Brain (tissue), 1 donor: ENCODE data around the gene TUBB2B.

- RRBS: no CpG with 5 or more reads among the region's 23 CpGs
These were observed 18.1 kb downstream of the WRNIP1 start for GRCh38 chr6:2783077-2783849.

- RRBS: no CpG with 5 or more reads among the region's 6 CpGs
These were observed 25.3 kb downstream of the WRNIP1 start for GRCh38 chr6:2790374-2791055.

- RRBS: no CpG with 5 or more reads among the region's 8 CpGs
These were observed 2.4 kb downstream of the SERPINB1 start for GRCh38 chr6:2839111-2839887.

- RRBS: no CpG with 5 or more reads among the region's 14 CpGs
These were observed 1.5 kb downstream of the SERPINB1 start for GRCh38 chr6:2839888-2840922.

DNA sequence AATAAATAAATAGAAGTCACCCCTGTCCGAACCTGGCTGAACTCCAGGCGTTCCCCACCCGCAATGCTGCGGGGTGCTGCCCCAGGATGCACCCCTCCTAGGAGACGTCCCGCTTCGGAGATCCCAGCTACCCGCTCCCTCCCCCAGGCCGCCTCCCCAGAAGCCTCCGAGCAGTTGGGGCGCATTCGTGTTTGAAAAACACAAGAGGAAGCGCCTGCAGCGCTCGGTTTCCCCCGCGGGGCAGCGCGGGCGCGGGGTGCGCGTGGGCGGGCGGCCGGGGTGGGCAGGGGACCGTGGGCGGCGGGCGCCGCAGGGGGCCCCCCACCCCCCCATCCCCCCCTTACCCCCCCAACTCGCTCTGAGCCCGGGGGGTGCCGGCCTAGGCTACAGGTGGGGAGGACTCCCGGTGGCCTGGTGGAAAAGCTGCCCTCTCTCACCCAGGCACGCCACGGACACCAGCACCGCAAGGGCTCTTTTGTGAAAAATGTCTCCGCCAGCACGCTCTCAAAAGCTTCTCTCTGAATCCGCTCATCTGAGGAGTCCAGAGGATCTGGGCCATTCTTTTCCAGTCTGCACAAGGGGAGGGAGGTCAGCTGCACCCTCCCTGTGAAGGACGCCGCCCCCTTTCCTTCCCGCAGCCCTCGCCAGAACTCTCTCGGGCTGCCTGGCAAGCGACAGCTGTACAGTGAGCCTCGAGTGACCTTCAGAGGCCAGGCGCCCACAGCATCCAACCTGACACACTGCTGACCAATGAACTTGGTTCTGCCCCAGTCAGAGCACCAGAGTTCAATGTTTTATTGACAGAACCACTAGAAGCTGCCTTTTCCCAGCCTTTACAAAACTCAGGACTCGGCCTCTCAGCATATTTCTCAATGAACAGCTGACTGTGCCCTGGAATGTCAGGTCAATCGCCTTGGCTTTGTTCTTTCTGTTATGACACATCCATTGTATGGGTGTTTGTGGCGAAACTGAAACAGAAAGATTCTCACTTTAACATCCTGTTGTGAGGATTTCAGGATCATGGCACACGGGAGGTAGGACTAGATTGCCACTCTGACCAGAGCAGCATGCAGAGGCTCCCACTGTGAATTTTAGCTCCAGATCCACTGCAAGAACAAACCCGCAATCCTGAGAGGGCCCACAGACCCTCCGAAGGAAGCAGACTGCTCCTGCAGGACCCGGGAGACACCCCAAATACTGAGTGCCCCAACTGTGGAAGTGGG is 26.8 kb downstream of the SERPINB9 start:
- RRBS: 1% methylated on average over 6 of the region's 56 CpGs

DNA sequence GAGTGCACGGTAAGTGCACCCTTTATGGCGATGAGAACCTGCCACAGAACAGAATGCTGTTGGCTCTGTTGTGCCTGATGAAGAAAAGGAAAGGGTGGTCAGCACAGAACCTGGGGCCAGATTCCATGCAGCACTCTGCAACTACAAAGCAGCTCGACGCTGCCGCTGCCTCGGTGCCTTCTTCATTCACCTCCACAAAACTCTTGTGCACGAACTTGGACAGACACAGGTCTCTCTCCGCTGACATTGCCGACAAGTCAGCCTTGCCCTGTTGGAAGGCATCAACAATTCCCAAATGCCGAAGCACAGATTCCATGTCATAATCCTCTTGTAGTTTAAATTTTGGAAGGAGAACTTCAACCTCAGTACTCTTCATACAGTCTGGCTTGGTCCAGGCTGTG is 13.0 kb downstream of the SERPINB9 start:
- RRBS: no CpG with 5 or more reads among the region's 10 CpGs

- RRBS: no CpG with 5 or more reads among the region's 6 CpGs
These were observed 2.7 kb upstream of the SERPINB9 start for GRCh38 chr6:2905836-2906253.

DNA sequence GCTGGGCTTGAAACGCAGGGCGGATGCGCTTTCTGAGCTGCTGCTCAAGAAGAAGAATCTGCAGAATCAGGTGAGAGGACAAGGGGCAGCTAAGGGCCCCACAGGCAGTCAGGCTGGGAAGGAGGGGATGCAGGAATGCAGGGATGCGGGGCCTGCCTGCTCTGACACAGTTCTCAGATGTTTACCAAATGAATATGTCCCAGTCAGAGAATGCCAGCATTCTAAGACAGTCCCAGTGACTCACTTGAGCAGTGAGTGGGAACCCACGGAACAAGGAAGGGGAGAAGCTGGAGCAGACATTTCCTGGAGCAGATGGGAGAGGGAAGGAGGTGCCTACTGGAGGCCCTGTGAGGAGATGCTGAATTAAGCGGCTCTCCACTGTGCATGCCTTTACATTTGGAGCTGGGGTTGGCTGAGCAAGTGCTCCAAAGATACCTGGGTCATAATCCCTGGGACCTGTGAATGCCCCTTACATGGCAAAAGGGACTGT is 11.0 kb downstream of the SERPINB6 start:
- RRBS: no CpG with 5 or more reads among the region's 6 CpGs

GRCh38 chr6:2963027-2963654 is 8.2 kb downstream of the SERPINB6 start:
- RRBS: no CpG with 5 or more reads among the region's 8 CpGs

DNA sequence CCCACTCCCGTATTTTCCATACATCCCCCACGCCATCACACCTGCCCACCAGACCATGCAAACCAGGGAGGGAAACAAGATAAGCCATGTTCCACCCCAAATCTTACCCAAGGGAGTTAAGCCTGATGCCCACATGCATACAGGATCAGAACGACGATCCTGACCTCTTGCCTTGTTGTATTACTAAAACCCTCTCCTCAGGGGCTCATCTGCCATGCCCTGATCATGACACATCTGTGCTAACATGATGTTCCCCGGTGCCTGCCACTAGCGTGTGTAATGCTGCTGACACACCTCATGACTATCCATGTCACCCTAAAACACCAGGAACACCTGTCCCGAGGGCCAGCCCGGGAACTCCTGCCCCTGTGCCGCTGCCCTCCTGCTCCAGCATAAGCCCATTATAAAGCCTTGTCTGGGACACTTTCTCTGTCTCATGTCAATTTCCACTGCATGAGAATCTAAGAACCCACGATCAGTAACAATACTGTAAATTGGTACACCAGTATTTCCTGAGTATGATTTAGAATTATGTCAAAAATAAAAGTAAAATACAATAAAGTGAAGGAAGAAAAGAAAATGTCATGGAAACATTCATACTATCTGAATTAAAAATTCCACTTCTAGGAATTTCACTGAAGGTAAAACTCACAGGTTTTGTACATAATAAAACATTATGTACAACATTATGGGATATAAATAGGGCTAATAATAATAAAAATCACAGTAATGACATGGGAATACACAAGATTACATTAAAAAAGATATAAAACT is 7.5 kb downstream of the SERPINB6 start:
- RRBS: 99% methylated on average over 4 of the region's 10 CpGs

GRCh38 chr6:2970702-2971428 is 502 bp downstream of the SERPINB6 start:
- RRBS: 2% methylated on average over 46 of the region's 84 CpGs

GRCh38 chr6:2988974-2989438 is 10.7 kb upstream of the NQO2 start:
- RRBS: under 1% methylated on average over 12 of the region's 36 CpGs

DNA sequence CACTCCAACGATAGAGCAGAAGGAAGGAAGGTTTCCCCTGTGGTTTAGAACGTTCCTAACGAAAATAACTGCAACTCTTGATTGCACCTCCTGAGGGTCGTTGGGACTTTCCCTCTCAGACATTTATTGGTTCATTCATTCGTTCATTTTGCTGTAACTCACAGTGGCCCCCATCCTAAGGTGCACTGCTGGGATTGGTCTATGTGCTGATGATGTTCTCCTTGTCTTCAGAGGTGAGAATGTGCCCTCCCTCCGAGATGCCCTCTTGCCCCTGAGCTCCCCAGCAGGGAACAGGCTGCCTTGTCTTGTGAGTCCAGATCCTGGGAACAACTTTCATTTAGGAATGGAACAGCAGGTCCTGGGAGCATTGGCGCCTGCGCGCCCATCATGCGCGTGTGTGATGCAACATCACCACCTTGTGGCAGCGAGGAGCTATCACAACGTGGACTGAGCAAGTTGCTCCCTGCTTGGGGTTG is 12.5 kb upstream of the RIPK1 start:
- RRBS: no CpG with 5 or more reads among the region's 13 CpGs

GRCh38 chr6:3105309-3106060 is 13.0 kb upstream of the BPHL start:
- RRBS: no CpG with 5 or more reads among the region's 8 CpGs

DNA sequence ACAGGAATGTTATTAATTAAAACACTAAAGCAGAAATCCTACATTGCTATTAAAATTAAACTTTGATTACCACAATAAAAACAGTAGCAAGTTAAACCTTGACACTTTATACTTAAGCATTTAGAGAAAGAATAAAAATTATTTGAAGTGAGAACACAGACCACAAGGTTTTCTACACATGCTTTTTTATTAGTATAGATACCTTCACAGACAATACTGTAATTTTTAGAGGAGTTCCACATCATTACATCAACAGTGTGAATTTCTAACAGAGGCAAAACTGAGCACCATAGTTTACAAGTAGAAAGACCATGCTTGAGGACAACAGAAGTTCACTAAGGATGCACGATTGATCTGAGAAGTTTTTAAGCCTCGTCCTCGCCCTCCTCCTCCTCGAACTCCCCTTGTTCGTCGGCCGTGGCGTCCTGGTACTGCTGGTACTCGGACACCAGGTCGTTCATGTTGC is 3.8 kb downstream of the TUBB2A start:
- RRBS: no CpG with 5 or more reads among the region's 10 CpGs

DNA sequence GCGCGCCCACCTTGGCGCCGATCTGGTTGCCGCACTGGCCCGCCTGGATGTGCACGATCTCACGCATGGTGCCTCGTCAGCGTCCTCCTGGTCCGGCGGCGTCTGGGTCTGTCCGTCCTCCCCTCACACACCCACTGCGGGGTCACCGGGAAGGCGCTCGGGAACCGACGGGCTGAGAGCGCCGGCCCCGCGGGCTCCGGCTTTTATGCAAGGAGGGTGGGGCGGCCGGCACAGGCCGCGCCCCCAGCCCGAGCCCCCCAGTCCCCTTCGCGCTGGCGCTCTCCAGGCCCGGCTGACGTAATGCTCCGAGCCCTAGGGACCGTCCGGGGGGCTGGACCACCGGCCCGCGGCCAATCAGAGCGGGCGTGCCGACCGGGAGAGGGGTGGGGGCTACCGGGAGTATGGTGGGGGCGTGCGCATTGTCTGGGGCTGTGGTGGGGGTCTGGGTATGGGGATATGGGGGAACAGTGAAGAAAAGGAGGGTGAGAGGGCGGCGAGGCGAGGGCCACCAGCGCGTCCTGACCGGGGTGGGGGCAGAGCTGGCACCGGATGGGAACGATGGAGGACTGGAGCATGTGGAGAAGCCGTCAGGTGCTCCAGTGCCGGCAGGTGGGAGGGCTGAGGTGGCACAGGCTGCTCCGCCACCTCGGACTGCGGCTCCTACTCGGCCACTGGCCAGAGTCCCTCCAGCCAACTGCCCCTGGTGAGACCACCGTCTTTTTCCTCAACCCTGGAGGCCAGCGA is at the start of gene TUBB2B:
TUBB2B (minus strand) TSS at position 177 of the 744 bp plus-strand sequence.
- RRBS: 1% methylated on average over 23 of the region's 64 CpGs

GRCh38 chr6:3231123-3232047 is 3.9 kb upstream of the TUBB2B start:
- RRBS: 2% methylated on average over 8 of the region's 53 CpGs

DNA sequence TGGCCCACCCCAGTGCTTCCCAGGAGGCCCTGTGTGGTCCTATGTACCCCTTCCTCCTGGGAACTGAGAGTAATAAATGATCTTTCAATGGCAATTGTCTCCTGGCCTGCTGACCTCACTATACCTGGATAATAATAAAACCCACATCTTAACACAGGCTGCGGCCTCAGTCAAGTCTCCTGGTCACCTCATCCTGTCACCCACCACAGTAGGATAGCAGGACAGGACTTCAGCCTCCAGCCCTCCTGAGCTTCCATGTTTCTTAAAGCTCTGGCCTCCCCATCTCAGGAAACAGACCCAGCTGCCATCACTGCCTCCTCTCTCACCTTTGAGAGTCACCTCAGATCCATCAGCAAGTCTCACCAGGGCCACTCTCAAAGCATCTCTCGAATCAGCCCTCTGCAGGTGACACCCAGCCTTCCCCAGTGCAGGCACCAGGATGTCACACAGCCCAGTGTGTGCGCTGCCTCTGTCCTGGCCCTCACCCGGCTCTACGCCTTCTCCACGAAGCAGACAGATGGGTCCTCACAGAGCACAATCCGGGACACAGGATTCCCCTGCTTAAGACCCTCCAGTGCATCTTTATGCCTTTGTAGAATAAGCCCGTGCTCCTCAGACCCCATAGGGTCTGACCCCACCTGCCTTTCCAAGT is 59.9 kb downstream of the PSMG4 start:
- RRBS: 92% methylated on average over 4 of the region's 8 CpGs

DNA sequence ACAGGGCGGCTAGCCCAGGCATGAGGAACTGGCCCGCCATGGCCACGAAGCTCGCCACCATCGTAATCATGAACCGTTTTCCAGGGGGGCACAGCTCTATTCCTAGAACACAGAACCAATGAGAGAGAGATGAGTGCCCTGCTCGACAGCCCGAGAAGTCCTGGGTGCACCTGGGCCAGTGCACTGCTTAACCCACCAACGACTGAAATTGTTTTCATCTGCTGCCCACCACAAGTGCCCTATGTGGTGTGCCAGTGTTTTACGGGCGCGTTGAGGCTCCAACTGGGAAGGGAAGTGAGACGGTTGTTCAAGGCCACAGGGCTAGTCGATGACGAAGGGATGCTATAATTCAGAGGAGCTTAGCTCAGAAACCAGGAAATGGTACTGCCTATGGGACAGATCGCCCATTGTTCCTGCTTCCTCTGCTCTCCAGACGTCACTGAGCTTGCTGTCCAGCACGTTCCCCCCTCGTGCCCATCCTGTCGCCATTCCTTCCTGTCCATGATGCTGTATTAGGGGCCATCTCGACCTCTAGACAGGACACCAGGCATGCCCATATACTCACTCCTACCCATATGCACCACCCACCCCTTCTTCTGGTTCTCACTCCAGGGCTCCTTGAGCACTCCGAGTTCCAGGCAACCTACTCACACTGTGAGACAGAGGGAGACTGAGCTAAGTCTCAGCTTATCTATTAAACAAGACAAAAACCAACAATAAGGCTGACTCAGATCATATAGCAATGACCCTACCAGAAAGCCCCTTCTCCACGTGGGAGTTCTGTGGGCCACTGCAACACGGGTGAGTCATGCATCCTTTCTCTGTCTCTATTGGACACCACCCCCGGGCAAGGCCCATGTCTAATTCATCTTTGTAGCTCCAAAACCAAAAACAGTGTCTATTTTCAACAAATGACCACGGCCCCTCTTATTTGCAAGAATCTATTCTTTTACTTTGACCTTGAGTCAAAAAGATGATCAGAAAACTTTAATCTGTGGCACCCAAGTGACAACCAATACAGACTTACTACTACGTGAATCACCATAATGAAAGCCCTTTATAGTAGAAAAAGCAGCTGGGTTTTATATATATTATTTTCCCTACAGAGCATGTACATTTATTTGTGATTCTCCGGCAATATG is 65.5 kb downstream of the PSMG4 start:
- RRBS: no CpG with 5 or more reads among the region's 28 CpGs

- RRBS: no CpG with 5 or more reads among the region's 5 CpGs
These were observed 53.6 kb downstream of the SLC22A23 start for GRCh38 chr6:3403116-3403691.